Skin of body (tissue), 2 donors: ENCODE results near the genes AZIN2, C1orf216 and TEKT2.

GRCh38 chr1:33007019-33008114 lies 29.3 kb downstream of the AK2 start:
- RAMPAGE, long total RNA, result no peak

GRCh38 chr1:33080760-33081641 lies at the start of gene AZIN2:
Gene AZIN2, plus strand, starts transcription at chr1:33081153.
- RAMPAGE, long total RNA, result no peak

DNA sequence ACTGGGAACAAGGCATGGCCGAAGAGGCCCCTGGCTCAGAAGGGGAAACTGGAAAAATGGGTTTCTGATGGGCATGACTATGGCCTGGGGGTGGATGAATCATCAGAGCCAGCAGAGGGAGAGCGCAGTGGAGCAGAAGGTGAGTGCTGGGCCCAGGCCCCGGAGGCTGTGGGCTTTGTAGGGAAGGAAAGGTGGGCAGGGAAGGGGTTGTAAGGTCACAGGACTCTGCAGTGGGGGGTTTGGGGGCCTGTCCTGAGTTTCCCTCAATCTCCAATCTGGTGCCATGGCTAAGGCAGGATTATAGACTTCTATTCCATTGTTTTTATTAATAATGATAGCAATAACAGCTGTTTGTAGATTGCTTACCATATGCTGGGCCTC lies 36.3 kb upstream of the ZNF362 start:
- RAMPAGE, long total RNA, result no peak

DNA sequence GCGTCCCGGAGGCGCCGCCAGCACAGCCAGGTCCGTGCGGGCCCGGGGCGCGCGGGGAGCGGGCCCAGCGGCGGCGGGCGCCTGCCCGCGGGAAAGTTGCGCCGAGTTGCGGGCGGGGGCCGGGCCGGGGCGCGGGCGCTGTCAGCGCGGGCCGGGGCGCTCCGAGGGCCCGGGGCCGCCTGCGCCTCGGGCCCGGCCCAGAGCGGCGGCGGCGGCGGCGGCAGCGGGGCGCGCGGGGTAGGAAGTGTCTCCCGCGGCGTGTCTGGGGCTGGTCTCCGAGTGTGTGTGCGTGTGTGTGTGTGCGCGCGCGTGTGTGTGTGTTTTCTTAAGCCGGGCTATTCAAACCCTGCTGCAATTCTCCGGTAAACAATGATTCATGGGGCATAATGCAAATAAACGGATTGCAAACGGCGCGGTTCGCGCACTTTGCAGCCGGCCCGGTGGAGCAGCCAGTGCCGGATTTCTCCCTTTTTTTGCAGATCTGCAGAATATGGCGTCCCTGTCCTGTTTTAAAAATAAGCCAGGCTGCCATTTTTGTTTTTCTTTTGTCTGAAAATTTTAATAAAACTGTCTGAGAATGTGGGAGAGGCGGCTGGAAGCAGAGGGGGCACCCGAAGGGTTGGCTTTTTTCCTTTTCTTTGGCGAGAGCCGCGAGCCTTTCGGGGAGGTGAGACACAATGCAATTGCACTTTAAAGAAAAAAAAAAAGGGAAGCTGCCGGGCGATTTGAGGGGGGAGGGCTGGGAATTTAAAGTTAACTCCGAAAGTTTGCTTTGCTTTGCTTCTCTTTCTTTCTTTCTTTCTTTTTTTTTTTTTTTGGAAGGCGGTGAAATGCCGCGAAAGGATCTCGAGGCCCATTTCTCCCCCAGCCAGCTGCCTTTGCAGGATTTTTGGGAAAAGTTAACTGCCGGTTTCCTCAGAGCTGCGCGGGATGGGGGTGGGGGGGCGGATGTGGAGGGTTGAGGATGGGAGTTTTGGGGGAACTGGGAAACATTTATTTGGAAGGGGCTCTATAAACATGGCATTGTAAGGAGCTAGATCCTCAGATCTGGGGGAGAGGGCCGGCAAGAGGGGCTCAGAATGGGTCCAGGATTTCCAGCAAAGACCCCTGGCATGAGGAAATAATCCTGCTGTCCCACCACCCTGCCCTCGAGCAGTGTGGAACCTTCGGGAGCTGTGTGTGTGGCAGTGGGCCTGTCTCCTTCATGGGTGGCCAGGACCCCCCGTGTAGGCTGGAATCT lies 753 bp downstream of the ZNF362 start:
- RAMPAGE, long total RNA, result no peak

DNA sequence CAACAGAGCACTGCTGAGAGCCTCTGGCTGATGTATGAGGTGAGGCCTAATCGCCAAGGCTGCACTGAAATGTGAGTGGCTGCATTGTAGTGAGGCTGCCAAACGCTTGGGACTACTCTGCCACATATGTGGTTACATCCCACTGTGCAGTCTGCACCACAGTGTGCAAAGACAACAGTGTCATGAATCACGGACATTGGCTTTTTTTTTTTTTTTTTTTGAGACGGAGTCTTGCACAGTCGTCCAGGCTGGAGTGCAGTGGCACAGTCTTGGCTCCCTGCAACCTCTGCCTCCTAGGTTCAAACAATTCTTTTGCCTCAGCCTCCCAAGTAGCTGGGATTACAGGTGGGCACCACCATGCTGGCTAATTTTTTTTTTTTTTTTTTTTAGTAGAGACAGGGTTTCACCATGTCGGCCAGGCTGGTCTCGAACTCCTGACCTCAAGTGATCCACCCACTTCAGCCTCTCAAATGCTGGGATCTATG lies 97.6 kb downstream of the ZSCAN20 start:
- RAMPAGE, long total RNA, result no peak

DNA sequence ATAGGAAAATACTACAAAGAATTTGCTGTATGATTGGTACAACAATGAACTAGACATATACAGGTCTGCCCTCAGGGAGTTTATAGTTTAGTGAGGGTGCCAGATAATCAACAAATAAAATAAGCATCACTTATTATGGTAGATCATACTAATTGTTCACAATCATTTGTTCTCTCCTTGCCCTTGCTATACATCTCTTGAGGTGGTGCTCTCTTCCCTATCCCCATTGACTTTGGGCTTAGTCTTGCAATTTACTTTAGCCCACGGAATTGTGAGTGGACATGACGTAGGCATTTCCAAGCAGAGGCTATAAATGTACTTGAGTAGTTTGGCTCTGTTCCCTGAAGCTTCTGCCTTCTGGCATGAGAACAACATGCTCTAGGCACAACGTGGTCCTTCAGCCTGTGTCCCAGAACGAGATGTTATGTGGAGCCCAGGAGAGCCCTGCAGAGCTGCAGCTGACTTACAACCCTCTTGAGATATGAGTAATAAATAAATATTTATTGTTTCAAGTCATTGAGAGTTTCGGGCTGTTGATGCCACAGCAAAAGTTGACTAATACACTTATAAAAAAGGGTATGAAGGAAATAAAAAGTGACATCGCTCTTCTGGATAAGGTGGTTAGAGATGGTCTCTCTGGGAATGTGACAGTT lies 105.3 kb upstream of the HMGB4 start:
- RAMPAGE, long total RNA, result no peak

DNA sequence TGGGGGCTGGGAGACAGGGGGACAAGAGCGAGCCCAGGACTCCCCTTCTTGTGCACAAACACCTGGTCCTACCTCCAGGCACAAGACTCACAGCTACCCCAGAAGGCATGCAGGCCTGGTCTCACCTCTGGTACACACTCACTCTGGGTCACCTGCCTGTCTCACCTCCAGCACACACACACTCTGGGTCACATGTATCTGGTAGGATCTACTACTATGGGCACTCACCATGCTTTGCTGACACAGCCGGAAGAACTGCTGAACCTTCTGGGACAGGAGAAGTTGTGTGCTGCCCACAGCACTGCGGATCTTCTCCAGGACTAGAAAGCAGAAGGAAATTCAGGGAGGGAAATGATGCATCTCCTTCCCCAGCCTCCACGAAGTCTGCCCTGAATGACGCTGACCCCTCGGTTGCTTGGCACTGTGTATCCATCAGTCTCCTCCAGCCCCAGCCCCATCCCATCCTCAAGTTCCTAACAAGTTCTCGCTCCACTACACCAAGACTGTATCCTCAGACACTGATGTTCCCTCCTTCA lies 7.8 kb upstream of the SMIM12 start:
- RAMPAGE, long total RNA, result no peak

GRCh38 chr1:35120639-35121294 lies 41.6 kb downstream of the ZMYM1 start:
- RAMPAGE, long total RNA, result no peak

DNA sequence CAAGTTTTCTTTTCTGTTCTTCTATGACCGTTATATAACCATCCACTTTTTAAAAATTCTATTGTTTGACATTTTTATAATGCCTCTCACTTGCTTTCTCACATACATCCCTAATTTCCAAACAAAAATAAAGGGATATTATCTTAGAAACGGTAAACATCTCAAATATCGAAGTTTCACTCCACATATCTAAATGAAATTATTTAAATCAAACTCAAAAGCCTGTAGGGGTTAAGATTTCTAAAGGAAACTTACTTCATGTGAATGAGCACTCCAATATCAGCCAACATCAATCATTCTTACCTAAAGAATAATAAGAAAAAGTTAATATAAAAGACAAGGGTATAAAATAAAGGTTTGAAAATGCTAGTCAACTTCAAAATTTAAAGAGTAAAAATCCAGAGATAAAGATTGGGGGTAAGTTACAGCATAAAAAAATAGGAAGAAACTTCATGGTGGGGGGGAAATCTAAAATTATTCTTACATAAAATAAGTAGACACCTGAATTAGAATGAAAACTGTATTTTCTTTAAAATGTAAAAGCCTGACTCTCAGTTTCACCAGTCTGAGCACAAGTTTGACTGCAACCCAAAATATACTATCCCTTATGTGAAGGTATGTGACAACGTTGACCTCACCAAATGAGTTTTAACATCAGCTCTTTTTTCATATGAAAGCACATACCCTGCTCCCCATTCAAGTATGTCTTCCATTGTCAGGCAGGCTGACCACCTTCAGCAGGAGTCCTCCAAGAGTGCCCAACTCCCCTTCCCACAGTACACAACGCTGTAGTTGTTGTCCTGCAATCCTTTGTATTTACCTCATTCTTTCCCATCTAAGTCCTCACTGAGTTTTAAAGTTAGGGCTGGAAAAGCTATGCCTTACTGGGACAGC lies 15.0 kb downstream of the SFPQ start:
- RAMPAGE, long total RNA, result no peak

DNA sequence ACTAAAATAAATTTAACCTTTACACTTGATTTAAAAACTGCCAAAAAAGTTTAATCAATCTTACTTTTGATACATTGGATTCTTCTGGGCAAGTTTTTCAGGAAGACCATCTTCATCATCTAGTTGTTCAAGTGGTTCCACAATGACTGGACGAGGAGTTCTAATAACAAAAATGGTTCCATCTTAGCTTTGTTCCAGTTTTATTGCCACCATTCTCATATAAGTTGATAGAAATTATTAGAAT lies 2.6 kb downstream of the SFPQ start:
- RAMPAGE, long total RNA, result no peak

GRCh38 chr1:35398808-35399247 lies 130.3 kb downstream of the ZMYM4 start:
- RAMPAGE, long total RNA, result no peak

DNA sequence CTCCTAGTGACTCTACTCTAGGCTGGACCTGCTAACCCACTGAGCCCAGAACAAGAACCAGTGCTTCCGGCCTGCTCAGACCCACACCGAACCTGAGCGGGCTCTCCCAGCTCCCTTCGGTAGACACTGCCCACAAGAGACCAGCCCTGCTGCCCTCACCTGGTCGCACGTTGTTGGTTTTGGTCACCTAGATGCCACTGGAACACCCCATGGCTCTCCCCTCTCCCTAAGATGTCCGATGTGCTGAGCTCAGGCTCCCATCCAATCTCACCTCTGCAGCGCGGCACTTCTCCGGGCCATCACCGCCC lies 120.3 kb downstream of the KIAA0319L start:
- RAMPAGE, long total RNA, result no peak

DNA sequence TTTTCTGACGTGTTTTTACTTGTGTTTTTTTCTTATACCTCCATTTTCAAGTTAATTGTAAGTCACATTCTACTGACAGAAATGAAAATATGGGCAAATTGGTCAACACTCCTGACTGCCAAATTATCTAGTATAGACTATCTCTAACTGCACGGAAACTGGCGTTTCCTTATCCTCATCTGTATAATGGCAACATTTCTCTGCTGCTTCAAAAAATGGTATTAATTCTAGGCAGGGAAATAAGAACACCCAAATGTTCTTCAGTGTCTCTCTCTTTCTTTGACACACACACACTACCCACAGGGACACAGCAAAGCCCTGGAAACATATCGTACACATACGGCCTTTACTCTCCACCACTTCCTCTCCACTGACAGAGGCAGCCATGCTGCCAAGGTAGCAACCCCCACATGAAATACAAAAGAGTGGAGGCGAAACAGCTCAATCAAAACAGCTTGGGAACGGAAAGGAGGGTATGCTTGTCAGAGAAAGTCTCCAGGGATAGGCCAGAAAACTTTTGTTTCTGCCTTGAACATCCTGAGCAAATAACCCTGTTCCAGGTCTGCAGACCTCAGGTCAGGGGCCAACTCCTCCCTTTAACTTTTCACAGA lies 18.3 kb downstream of the KIAA0319L start:
- RAMPAGE, long total RNA, result no peak

GRCh38 chr1:35560756-35561335 lies 3.2 kb downstream of the NCDN start:
- RAMPAGE, long total RNA, result no peak

- RAMPAGE, long total RNA, result no peak
Measured at GRCh38 chr1:35572996-35573143, 244 bp upstream of the TFAP2E start.

DNA sequence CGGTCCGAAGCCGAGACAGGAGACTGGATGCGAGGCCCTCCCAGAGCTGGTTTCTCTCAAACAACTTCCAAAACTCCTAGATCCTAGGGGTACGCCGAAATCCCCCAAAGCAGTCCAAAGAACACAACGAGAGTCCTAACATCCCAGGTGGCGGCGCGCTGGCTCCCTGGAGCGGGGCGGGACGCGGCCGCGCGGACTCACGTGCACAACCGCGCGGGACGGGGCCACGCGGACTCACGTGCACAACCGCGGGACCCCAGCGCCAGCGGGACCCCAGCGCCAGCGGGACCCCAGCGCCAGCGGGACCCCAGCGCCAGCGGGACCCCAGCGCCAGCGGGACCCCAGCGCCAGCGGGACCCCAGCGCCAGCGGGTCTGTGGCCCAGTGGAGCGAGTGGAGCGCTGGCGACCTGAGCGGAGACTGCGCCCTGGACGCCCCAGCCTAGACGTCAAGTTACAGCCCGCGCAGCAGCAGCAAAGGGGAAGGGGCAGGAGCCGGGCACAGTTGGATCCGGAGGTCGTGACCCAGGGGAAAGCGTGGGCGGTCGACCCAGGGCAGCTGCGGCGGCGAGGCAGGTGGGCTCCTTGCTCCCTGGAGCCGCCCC lies 3.7 kb downstream of the TFAP2E start:
- RAMPAGE, long total RNA, result no peak

DNA sequence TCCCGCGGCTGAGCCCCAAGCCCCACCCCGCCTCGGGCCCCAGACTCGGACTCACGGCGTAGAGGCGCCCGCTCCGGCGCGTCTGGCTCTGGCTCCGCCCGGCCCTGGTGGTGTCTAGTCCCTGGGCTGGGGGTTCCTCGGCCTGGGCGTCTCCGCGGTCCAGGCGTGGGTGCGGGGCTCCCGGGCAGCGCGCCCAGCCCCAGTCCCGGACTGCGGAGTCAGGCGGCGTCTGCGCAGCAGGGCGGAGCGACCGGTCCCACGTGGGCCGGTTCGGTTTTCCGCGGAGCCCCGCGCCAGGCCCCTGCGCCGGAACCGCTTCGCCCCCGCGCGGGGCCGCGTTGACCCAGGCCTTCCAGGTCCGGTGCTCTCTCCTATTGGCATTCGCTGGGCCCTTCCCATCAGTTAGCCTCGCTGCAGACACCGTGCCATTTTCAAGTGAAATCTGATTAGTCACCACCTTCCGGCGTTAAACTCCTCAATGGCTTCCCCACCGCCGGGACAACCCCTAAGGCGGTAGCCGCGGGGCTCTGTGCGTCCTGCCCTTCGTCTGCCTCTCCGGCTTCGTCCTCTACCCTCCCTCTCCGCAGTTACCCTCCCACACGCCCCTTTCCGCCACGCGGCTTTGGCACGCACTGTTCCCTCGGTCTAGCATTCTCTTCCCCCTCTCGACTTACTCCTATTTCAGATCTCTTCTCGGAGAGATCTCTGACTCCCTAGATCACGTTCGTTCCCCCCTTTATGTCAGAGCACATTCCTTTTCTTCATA lies at the start of gene C1orf216:
Gene C1orf216, minus strand, starts transcription at position 233 of the 766 bp plus-strand sequence.
- RAMPAGE, long total RNA, result no peak

- RAMPAGE, long total RNA, result no peak
Measured at GRCh38 chr1:35753694-35754117, 16.1 kb downstream of the CLSPN start.

DNA sequence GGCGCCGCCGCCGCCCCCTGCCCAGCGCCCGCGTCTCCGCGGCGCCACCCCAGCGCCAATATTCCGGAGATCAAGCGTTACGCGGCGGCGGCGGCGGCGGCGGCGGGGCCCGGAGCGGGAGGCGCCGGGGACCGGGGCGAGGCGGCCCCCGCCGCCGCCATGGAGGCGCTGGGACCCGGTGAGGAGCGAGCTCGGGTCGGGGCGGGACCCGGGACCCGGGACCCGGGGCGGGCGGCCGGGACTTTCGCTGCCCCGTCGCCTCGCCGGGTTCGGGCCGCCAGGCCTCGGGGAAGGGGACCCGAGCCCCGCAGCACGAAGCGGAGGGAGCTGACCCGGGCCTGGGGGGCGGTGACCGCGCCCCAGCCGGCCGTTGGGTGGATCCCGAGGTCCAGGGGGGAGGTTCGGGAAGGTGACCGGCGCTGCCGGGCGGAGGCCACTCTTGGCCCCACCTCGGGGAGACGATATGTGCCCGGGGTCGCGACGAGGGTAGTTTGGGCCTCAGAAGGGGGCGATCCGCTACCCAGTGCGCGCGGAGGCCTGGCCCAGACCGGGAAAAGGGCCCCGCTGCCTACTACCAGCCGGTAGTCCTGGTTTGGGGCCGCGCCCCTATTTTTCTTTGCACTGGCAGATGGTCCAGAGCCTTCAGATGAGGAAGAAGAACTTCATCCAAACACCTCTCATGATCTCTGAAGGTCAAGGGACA lies 593 bp downstream of the AGO4 start:
- RAMPAGE, long total RNA, result no peak

GRCh38 chr1:36083742-36084712 lies at the start of gene TEKT2:
Gene TEKT2, plus strand, starts transcription at chr1:36084094.
- RAMPAGE, long total RNA, result no peak